ENCODE results near the gene PSMD11.

- RRBS, result no CpG with 5 or more reads among the region's 6 CpGs
Observed at GRCh38 chr17:29641681-29642760, 19.3 kb upstream of the CORO6 start.

- RRBS, result no CpG with 5 or more reads among the region's 9 CpGs
Observed at GRCh38 chr17:29722315-29723305, 99.9 kb upstream of the CORO6 start.

- RRBS, result no CpG with 5 or more reads among the region's 5 CpGs
Observed at GRCh38 chr17:29779022-29779626, 150.9 kb downstream of the SSH2 start.

DNA sequence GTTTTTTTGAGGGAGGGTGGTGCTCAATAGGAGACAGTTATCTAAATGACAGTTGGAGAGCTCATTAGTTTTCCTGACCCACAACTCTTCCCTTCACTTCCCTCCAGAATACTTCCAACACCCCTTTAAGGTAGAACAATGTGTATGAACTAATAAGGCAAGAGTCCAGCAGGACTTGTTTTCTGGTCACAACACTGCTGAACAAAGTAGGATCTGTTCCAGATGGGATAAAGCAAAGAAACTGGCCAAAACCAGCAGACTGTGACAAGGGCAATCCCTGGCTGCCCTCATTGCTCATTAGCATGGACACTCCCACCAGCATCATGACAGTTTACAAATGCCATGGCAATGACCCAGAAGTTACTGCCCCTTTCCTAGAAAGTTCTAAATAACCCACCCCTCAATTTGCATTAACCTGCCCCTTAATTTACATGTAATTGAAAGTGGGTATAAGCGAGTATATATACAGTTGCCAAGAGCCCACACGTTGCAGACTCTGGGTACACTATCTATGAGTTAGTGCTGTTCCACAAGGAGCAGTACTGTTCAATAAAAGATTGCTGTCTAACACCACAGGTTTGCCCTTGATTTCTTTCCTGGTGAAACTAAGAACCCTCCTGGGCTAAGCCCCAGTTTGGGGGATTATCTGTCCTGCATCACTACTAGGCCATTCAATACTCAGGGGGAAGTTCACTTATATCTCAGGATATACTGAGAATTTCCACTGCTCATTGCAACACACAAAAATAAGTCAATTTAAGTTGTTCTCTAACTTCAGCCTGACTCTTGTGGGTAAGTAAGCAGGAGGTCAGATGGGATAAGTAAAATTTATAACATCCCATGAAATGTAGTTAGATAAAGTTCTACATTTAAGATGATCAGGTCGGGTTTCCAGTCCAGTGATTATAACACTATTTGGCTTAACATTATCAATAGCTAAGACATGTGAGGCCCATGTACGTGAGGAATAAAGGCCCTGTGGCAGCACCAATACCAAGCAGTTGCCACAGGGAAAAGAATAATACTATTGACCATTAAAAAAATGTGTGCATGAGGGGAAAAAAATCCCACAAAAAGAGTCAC is 82.2 kb downstream of the SSH2 start:
- RRBS, result no CpG with 5 or more reads among the region's 4 CpGs

GRCh38 chr17:30397244-30397592 is 18.5 kb downstream of the CPD start:
- RRBS, result no CpG with 5 or more reads among the region's 1 CpG

GRCh38 chr17:30437040-30437569 is 40.1 kb upstream of the GOSR1 start:
- RRBS, result no CpG with 5 or more reads among the region's 5 CpGs

DNA sequence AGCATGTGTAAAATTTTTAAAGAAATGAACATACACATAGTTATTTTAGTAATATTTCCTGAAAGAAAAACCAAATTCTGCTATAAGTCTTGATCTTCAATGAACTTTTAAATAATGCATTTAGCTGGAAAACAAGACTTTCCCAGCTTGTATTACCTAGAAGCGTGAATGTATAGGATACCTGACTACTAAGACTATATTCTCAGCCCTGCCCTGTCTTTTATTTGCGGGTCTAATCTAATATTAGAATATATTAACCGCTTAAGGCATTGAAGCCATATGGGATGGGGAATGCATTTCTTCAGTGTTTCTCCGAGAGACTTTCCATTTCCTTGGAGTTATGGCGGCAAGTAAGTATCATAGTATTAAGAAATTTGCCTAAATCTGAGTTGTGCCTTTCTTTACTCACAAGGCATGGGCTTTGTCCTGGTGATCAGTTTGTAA is 10.3 kb upstream of the GOSR1 start:
- RRBS, result no CpG with 5 or more reads among the region's 5 CpGs

DNA sequence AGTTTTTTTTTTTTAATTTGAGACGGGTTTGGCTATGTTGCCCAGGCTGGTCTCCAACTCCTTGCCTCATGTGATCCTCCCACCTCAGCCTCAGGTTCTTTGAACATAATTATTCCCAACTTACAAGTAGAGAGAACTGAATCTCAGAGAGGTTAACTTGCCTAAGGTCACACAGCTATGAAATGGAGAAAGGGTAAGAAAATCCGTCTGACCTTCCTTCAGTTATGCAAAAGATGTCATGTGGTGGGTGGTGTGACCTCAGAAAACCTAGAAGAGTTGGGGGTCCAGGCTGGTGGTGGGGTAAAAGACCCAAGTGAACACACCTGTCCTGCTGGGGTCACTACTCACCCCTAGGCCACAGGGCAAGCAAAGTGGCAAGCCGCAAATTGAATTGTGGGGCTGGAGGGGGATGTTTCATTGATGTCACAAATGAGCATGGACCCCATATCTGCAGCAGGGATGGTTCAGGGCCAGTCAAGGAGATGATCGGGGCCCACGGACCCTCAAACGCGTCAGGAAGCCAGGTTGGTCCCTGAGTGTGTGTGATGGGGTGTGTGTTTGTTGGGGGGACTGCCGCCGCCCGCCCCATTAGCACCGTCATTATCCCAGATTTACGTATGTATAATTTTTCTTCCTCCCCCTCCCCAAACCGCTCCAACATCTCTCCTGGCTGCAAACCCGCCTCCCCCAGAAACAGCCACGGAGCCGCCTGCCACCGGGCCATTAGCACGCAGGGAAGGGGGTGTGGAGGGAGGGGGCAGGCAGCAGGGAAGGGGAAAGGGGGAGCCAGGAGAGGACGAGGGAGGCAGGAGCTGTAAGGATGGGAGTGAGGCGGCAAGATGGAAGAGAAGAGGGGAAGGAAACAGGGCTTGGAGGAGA is 157.6 kb downstream of the CRLF3 start:
- RRBS, result no CpG with 5 or more reads among the region's 20 CpGs

GRCh38 chr17:30732235-30733013 is 92.1 kb downstream of the CRLF3 start:
- RRBS, result no CpG with 5 or more reads among the region's 20 CpGs

DNA sequence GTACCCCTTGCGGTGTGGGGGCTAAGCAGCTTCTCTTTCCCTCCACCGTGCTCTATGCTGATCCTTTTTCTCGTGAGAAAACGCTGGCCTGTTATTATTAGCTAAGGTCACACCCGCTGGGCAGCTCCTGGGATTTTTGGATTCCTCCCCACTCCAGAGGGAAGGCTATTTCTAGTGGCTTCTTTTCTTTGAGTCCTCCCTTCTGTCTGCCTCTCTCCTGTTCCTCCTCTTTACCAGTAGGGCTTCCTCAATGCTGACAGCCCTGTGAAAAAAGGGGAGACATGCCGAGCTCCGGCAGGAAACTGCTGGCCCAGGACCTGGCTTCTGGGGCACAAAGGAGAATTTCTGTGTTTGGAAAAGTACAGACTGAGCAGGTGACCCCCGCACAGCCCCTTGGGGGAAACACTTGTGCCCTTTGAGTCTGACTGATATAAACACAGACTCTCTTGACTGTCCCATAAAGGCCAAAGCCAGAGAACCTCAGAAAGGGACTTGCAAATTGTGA is 14.0 kb upstream of the RNF135 start:
- RRBS, result no CpG with 5 or more reads among the region's 8 CpGs

DNA sequence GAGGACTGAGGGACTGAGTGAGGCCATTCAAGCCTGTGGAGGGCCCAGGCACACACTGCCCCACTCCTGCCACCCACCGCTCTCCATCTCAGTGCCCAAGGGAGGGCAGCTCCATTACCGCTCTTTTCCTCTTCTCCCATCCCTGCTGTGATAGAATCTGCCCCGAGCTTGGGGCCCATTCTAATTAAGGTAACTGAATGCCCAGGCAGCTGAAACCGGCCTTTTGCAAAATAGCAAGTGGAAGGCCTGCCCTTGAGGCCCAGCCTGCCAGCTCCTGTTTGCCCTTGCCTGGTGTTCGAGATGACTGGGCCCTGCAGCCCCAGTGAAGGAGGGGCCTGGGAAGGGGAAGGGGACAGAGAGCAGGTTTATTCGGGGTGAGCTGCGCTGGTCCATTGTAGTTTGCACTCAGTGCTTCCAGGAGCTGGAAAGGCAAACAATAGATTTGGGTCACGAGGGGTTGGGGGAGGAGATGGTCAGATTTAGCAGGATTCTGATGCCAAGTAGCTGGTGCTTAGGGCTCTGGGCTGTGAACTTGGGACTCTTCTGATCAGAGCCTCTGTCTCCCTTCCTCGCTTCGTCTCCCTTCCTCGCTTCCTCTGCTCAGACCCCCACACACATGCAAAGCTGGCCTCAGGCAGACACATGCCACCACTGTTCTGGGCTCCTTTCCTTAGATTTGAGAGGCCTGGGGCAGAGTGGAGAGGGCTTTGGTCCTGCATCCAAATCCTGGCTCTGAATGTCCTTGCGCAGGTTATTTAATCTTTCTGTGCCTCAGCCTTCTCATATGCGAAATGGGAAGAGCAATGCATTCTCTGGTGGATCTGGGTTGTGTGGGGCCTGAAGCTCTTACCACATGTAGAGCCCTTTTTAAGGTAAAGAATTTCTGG is 76.4 kb downstream of the RAB11FIP4 start:
- RRBS, result no CpG with 5 or more reads among the region's 13 CpGs

DNA sequence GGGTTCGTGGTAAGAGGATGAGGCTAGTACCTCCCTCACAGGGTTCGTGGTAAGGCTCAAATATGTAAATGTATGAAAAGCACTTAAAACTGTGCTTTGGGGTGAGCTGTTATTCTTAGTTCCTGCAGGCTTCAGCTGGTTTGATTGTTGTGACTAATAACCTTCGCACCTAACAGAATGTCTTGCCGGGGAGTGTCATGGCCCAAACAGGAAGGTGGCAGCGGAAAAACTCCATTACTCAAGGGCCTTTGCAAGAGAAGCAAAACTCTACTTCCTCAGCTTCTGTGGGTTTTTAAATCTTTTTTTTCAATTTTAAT is 102.8 kb downstream of the RAB11FIP4 start:
- RRBS, result no CpG with 5 or more reads among the region's 5 CpGs

DNA sequence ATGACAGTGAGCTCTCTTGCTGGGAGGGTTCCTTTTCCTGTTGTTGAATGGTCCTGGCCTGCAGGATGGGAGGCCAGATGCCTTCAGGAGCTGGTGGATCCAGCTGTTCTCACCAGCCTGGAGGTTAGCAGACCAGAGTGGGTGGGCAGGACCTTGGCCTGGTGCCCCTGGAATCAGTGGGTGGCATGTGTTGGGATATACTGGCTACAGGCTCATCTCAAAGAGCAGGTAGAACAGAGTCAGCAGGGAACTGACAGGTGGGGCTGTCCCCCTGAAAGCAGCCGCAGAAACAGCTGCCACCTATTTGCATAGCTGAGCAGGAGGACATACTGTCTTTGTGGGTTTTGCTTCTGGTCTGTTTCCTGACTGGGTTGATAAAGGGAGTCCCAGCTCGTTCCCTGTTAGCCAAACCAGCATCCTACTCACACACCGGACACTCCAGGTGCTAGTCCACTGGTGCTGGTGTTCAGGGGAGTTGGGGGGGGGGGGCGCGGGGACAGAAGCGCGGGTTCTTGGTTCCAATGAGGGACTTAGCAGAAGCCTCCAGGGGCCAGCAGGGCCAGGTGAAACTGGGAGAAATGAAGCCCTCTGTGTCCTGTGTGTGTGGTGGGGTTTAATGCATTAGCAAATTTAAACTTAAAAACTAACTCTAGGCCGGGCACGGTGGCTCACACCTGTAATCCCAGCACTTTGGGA is 144.2 kb downstream of the RAB11FIP4 start:
- RRBS, result no CpG with 5 or more reads among the region's 9 CpGs

DNA sequence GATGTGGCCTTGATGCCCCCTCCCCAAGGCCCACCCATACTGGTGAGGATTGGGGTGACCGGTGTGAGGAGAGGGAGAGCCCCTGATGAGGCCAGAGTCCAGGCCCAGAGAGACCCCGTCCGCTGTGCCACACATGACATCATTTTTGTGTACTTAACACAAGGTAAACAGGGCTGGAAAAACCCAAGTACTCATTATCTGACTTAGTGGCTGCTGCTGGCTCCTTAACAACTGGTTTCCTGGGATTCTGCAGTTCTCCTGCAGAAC is 207.5 kb downstream of the RAB11FIP4 start:
- RRBS, result no CpG with 5 or more reads among the region's 3 CpGs

DNA sequence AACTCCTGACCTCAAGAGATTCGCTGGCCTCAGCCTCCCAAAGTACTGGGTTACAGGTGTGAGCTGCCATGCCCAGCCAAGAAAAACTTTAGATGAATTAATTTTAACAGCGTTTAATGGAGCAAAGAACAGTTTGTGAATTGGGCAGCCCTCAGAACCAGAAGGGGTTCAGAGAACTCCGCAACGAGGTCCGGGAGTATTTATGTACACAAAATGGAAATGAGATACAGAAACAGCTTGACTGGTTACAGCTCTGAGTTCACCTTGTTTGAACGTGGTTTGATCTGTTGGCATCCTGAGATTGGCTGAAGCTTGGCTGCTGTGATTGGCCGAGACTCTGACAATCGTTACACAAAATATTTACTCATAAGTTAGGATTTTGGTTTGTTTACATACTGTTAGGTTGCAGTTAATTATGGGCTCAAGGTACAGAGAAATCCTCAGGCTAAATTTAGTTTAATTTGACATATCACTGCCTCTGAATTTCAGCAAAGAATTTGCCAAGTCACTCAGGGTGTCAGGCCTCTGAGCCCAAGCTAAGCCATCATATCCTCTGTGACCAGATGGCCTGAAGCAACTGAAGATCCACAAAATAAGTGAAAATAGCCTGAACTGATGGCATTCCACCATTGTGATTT is 227.4 kb downstream of the COPRS start:
- RRBS, result no CpG with 5 or more reads among the region's 8 CpGs

GRCh38 chr17:31858093-31859092 is 651 bp downstream of the COPRS start:
- RRBS, result 1% methylated on average over 10 of the region's 59 CpGs

DNA sequence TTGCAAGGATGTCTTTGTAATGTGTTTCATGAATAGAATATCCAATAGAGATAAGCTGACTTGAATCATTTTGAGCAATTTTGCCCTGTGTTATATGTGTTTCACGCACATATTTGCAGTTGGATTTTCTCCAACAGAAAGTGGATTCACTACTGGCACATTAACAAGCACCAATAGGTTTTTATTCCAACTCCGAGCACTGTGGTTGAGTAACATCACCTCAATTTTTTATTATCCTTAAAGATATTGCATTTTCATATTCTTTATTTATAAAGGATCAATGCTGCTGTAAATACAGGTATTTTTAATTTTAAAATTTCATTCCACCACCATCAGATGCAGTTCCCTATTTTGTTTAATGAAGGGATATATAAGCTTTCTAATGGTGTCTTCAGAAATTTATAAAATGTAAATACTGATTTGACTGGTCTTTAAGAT is 7.2 kb upstream of the LRRC37B start:
- RRBS, result no CpG with 5 or more reads among the region's 2 CpGs

DNA sequence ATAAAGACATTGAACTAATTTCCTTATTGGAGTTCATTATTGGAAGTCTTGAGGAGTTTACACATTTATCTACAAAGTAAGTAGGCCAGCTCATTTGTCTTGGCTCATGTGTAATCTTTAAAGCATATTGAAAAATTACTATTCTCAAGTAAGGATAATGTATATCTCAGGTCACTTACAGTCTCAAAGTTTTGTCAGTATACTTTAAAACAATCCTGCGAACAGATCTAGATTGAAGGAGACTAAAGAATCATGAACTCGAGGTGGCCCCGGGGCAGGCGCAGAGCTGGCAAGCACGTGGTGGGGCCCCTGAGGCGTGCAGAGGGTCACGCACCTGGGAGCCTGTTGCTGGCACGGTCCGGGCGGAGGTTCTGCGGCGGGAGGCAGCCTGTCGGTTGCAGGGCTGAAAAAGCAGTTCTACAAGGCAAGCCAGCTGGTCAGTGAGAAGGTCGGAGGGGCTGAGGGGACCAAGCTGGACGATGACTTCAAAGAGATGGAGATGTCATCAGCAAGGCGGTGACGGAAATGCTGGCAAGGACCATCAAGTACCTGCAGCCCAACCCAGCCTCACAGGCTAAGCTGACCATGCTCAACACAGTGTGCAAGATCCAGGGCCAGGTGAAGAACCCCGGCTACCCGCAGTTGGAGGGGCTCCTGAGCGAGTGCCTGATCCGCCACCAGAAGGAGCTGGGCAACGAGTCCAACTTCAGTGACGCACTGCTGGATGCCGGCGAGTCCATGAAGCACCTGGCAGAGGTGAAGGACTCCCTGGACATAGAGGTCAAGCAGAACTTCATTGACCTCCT is 33.1 kb downstream of the LRRC37B start:
- RRBS, result no CpG with 5 or more reads among the region's 25 CpGs

DNA sequence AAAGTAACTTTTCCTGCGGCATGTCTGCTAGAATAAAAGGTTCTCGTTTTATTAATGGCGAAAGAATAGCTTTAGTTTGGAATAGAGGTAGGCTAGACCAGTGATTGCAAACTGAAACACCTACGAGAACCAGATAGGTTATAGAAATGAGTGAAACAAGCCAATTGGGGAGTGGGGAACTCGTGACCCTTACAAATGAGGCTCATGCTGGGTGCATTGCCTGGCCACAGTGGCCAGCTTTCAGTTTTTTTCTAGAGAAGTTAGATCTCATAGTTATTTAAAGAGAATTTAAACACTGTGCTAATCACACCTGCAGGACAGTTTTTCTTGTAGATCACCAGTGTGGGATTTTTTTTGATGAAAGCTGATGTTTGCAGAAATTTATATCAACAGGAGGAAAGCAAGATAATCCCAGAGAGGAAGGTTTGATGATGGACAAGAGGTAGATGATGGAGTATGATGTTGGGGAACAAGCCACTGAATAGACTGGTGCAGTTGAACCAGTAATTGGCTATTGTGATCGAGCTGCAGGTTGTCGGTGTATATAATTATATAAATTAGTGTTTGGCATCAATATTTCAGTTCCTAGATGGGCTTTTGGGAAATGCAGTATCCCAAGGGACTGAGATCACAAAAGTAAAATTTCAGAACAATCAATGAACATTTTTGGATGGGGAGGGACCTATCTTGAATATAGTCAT is 36.5 kb downstream of the ZNF207 start:
- RRBS, result no CpG with 5 or more reads among the region's 7 CpGs

GRCh38 chr17:32443932-32444875 is at the start of gene PSMD11:
Gene PSMD11 (plus strand): TSS chr17:32444510.
- RRBS, result 1% methylated on average over 52 of the region's 87 CpGs

Measured in CMK (cell line).